Colic lymph node (tissue), 1 donor: ENCODE data around the genes PRAMEF4 and PRAMEF25.

DNA sequence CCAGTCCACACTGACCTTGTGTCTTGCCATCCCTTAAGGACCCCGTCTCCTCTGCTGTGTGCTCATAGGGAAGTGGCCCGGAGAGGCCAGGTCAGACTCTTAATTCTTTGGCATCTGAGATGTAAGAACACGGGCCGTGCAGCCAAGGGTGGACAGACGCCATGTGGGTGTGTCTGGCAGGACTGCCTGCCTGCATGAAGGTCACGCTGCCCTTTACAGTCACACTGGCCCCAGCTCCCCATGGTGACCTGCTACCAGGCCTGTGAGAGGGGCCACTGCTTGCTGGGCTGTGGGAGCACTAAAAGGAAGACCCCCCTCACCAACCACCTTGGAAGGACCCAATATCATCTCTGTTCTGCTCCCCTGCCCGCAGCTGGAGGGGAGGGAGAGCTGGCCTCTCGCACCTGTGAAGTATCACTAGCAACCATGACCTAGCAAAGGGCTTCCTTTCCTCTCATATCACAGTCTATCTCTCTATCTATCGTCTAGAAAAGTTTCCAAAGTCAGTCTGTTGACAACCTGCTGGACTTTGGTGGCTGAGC is 17.6 kb downstream of the DHRS3 start:
- PRO-cap, result no peak

DNA sequence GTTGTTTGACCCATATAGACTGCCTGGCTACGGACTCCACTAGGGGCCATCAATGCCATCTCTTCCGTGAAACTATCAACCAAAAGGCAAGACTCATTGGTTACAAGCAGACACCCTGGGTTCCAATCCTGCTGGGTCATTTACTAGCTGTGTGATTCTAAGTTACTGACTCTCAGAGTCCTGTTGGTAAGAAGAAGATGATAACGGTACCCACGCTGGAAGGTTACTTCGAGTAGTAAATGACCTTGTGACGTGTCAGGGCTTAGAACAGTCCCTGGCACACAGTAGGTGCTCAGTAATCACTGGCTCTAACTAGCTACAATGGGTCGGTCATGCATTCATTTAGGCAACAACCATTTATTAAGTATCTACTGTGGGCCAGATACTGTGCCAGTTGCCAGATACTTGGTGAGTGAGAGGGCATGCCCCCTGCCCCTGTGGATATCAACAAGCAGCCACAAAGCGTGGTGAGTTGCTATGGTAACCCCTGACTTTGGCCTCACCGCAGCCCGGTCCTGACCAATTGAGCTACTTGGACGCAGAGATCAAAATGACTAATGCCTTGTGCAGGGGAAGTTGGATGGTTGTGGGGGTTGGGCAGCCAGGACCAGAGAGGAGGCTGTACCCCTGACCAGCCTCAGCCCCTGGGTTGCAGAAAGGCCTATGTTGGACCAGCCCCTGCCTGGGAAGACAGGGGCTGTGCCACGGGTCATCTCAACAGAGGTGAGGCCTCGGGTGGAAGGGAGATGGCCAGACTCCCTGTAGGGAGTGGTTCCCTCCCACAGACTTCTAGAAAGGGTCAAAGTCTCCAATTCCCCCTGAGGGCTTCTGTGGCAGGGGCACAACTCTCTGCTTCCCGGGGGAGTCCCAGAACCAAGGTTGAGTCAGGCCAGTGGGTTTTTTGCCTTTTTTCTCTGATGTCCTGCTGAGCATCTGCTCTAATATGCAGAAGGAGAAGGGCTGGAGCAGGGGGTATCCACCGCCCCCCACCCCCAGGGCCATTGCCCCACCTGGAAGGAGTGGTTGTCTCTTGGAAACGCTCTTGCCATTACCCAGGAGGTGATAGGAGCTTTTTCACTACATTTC is 16.0 kb downstream of the DHRS3 start:
- PRO-cap, result no peak

- PRO-cap, result no peak
These were observed 9.5 kb downstream of the DHRS3 start for GRCh38 chr1:12608367-12608986.

DNA sequence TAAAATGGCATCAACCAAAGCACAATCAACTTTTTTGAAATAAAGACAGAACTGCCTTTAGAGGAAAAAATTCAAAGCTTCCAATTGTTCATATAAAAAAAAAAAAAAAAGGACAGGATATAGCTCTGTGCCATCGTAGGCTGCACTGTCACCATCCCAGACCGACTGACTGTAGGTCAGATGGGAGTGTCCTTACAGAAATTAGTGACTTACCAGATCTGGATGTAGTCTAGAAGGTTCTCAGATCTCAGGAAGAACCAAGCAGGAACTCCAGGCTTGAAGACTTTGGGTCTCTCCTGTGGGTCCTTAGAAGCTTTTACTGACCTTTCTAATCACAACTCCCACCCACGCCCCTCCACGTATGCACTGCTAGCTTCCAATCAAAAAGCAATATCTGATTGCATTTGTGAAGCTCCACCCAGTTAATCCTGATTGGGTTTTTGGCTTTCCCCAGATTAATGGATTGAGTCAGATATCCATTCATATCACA is at the start of gene PRAMEF4:
Gene PRAMEF4, minus strand, starts transcription at position 268 of the 490 bp plus-strand sequence.
- PRO-cap, result no peak

- PRO-cap, result no peak
These were observed at the start of gene PRAMEF25 for GRCh38 chr1:13070614-13070930. Gene PRAMEF25, plus strand, starts transcription at chr1:13070774.

DNA sequence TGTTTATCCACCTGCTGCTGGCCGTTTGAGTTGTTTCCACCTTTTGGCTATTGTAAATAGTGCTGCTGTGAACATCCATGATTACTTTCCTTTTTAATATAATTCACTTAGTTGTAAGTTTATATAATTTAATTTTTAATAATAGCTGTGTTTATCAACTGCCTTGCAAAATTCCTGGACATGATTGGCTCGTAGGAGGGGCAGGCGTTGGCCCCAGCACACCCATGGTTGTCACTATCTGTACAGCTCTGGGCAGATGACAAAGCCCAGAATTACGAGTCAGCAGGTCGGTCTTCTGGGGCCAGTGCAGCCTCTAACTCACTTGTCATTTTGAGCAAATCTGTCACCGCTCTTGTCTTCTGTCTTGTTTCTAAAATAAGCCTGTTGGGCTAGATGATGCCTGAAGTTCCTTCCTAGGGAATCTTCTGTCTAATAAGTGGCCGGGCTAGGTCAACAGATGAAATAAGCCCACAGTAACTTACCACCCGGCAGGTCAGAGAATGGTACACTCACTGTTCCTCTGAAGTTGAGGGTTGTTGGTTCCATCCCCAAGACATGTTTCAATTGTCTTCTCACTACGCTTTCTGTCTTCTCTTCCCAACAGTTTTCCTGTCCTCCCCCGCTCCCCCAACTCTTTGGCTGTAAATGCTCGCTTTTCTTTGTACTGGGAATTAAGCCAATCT is 21.5 kb upstream of the LRRC38 start:
- PRO-cap, result no peak

DNA sequence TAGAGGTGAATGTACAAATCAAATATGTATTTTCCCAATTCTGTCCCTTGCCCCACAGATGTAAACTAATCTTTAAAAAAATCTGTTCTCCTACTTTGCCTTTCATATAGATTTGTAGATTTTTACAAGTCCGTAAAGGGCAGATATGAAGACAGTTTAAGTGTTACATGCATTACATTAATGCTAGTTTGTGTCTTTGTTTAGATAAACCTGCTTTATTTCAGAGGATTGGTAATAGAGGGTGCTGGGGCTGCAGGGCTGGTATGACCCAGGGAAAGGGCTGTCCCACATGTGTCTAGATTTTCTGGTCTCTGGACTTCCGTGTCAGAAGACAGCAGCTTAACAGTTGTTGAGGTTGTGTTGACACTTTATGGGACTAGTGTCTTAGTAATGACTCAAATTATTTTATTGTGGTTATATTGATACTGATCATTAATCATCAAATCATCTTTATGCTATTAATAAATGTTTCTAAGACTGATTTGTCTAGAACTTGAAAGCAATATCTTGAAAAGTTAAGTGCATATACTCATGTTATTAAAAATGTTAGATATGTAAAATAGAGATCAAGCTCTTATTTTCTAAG is 10.1 kb downstream of the PRDM2 start:
- PRO-cap, result no peak

- PRO-cap, result no peak
These were observed 54.5 kb downstream of the PRDM2 start for GRCh38 chr1:13754533-13754788.

GRCh38 chr1:13778161-13778939 is 78.4 kb downstream of the PRDM2 start:
- PRO-cap, result no peak

DNA sequence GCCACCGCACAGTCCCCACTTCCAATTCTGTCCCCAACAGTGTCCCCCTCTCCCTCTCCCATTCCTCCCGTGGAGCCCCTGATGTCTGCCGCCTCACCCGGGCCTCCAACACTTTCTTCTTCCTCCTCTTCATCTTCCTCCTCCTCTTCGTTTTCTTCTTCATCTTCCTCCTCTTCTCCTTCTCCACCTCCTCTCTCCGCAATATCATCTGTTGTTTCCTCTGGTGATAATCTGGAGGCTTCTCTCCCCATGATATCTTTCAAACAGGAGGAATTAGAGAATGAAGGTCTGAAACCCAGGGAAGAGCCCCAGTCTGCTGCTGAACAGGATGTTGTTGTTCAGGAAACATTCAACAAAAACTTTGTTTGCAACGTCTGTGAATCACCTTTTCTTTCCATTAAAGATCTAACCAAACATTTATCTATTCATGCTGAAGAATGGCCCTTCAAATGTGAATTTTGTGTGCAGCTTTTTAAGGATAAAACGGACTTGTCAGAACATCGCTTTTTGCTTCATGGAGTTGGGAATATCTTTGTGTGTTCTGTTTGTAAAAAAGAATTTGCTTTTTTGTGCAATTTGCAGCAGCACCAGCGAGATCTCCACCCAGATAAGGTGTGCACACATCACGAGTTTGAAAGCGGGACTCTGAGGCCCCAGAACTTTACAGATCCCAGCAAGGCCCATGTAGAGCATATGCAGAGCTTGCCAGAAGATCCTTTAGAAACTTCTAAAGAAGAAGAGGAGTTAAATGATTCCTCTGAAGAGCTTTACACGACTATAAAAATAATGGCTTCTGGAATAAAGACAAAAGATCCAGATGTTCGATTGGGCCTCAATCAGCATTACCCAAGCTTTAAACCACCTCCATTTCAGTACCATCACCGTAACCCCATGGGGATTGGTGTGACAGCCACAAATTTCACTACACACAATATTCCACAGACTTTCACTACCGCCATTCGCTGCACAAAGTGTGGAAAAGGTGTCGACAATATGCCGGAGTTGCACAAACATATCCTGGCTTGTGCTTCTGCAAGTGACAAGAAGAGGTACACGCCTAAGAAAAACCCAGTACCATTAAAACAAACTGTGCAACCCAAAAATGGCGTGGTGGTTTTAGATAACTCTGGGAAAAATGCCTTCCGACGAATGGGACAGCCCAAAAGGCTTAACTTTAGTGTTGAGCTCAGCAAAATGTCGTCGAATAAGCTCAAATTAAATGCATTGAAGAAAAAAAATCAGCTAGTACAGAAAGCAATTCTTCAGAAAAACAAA is 81.3 kb downstream of the PRDM2 start:
- PRO-cap, result no peak

GRCh38 chr1:13799559-13800220 is 99.7 kb downstream of the PRDM2 start:
- PRO-cap, result no peak

DNA sequence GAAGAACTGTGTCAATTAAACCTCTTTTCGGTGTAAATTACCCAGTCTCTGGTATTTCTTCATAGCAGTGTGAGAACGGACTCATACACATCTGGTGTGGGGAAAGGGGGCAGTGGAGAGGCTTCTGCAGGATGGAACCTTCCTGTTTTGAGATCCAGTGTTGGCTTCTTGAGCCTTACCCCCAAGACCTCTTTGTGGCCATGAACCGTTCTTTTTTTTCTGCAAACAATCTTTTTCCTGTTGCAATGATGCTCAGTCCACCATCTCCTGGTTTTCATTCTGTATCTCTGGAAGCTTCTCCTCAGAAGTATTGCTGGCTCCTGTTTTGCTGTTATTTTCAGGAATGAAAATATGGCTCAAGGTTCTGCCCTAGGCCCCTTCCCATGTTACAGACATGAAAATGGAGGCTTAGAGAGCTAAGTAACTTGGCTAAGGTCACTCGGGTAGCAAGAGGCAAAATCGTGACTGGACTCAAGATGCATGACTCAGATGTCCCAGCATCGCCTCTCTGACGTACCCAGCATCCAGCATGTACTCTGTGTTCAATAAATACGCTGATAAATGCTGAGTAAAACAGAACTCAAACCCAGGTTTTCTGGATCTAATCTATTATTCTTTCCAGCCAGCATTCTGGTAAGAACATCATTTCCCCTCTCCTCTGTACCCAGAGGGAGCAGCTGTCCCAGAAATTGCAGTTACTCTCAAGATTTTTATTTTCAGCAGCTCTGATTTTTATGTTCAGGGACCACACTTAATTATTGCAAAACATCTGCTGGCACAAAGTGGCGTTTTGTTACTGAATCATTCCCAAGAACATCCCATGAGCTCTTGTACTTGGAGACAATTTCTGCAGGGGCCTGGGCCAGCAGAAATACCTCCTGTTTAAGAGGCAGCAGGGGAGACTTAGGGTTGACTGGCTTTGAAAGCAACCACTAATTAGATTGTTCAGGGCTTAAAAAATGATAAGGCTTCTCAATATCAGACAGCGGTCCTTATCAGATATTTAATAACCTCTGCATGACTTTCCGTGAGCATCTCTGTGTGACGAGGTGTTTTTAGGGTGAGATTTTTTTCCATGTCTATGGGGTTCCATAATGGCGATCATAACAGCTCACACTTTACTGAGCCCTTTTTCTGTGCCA is 248.9 kb downstream of the PRDM2 start:
- PRO-cap, result no peak

GRCh38 chr1:14522285-14522751 is 76.2 kb upstream of the KAZN start:
- PRO-cap, result no peak

DNA sequence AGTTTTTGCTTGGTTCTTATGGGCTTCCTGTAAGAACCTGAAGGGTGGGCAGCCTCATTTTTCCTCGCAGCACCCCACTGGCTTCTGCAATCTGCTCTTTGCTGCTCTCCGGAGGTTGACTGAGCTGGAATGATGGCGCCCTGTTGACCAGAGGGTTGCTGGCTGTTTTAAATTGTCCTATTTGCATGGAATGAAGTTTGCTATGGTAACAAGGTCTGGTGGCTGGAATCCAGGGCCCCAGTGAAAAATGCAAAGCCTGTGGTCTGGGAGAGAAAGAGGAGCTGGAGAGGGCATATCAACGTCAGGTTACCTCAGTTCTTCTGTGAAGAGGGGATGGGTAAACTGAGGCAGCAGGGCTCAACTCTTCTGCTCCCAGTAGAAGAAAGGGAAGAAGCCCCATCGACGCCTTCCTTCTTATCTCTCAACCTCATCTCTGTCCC is 881 bp upstream of the KAZN start:
- PRO-cap, result no peak

GRCh38 chr1:14714517-14714881 is 116.0 kb downstream of the KAZN start:
- PRO-cap, result no peak

DNA sequence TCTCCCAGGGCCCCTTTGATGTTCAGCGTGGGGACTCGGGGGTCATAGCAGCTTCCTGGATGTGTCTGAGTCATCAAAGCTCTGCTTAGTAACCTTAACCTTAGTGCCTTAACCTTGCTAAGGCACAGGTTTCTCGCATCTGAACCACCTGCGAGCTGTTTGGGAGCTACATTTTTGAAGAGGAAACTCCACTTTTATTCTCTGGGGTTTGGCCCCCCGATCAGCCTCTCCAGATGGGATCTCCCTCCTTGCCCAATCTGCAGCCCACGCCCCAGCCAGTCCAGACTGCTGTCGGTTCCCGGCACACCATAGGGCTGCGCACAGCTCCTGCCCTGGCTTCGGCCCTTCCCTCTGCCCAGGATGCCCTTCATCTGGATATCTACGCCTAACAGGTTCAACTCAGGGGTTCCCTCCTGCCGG is 135.2 kb downstream of the KAZN start:
- PRO-cap, result no peak

DNA sequence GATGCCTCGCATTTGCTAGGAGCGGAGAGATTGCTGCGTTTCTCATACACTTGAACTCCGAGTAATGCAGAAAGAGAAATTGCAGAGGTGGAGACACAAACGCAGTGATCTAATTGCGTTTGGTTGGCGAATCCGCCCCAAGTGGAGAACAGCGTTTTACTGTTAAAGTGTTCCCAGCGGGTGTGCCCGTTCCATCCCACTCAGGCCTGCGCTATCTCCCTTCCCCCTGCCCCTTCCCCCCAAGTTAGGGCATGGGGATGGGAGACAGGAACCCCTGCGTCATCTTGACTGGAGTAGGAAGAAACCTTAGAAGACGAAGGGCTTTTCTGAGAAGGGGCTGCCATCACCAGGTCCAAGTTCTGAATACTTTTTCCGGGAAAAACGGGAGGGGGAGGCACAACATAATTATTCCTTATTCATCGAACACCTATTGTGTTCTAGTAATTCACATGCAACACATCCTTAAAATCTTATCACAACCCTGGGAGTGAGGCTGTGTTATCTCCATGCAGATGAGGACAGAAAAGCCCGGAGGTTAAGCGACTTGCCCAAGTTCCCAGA is 228.5 kb upstream of the TMEM51 start:
- PRO-cap, result unidirectional peak, minus-strand start at position 63 of the sequence

DNA sequence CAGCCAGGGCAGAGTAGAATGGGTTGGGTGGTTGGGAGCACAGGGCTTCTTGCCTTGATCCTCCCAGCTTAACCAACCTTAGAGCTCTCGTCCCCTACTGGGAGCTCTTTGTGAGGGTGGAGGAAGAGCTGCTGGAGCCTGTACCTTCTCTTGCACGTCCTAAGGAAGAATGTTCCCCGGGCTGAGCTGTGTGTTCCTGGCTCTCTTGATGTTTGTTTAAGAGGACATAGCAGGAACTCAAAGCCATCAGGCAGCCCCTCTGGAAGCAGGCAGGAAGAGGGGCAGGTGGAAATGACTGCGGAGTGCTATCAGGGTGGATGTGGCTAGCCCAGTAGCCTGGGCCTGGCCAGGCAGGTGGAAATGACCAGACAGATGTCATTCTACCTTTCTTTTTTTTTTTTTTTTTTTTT is 213.0 kb upstream of the TMEM51 start:
- PRO-cap, result no peak

- PRO-cap, result no peak
These were observed 145.9 kb upstream of the TMEM51 start for GRCh38 chr1:15007394-15008348.

GRCh38 chr1:15008776-15009620 is 144.5 kb upstream of the TMEM51 start:
- PRO-cap, result no peak